Mesenchymal stem cell of adipose (primary cell): ENCODE measurements around a stretch of chr16.

DNA sequence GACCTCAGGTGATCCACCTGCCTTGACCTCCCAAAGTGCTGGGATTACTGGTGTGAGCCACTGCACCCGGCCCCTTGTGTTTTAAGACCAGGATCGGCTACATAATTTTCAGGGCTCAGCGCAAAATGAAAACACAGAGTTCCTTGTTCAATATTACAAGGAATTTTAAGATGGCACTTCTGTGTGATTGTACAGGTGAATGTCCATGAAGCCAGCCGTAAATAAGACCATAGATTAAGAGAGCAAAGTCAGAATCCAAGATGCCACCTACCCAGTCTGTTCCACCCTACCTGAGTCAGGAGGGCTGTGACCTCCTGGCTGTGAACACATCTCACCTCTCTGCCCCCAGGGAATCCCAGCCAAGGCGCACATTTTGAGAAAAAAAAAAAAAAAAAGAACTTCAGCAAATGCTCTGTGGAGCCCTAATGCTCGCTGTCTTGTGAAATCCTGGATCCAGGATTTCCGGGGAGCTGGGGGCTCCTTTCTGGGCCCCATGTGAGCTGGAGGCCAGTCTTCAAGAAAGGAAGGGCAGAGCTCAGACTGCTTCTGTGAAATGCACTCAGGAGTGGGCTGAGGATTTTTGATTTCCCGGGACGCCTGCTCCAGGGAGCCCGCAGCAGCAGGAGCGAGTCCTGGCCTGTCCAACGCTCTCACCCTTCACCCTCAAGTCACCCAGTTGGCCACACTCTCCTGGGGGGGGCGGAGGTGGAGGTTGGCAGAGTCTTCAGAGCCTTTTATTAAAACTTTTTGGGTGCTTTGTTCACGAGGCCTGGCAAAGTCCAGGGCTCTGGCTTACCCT, 35.9 kb upstream of the EMP2 start:
- CAGE, long polyA plus RNA, result no peak

- CAGE, long polyA plus RNA, result no peak
Observed at GRCh38 chr16:10741867-10742405, 1.7 kb upstream of the NUBP1 start.

DNA sequence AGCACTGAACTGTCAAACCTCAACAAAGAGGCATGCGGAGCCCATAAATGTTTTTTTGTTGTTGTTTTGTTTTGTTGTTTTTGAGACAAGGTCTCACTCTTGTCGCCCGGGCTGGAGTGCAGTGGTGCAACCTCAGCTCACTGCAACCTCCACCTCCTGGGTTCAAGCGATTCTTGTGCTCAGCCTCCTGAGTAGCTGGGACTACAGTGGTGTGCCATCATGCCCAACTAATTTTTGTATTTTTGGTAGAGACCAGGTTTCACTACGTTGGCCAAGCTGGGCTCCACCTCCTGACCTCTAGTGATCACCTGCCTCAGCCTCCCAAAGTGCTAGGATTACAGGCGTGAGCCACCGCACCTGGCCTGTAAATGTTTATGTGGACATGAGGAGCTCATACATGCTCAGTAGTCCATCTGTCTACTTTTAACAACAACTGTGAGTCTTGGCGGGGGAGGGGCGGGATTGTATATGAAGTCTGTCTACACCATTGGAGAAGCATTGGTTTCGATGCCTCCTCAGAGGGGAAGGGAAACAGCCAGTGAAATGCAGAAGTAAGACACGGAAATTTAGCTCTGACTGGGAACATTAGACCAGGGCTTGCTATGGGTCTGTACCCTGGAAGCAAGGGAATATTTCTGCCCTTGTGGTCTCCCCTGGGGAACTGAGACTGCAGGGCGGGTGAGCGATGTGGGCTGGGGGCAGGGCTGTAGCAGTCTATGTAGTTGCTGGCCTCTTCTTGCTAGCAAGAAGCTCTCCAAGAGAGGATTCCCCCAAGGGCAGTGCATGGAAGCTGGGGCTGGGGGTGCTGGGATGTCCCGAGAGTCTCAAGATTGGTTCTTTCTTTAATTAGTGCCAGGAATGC, 9.3 kb downstream of the NUBP1 start:
- CAGE, long polyA plus RNA, result no peak

GRCh38 chr16:10918665-10919268, 23.5 kb downstream of the DEXI start:
- CAGE, long polyA plus RNA, result no peak

DNA sequence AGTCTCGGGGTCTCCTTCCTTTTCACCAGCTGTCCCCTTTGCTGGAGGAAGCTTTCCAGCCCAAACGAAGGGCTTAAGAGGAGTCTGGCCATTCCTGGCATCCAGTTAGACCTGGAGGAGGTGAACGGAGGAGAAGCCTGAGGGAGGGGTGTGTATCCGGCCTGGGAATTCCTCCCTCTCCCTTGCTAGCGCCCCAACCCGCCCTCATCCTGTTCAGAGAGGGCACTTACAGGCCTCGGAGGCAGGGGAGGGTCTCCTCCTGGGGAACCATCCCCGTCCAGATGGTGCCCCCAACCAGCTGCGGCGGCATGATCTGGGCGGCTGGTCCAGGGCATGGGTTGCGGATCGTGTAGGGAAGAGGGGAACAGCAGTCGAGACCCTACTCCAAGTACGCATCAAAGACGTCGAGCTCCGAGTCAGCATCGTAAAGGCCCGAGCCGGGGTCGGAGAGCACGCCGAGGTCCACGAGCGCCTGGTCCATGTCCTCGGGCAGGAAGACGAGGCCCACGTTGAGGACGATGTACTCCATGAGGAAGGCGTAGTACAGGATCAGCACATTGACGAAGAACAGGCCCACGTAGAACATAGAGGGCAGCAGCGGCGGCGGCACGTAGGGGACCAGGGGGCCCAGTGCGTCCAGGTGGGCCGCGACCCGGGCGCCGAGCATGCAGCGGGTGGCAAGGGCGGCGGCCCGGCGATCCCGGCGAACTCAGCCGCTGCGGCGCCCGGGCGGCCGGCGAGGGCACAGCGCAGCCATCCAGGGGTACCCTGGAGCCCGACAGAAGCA, 736 bp downstream of the DEXI start:
- CAGE, long polyA plus RNA, result no peak

DNA sequence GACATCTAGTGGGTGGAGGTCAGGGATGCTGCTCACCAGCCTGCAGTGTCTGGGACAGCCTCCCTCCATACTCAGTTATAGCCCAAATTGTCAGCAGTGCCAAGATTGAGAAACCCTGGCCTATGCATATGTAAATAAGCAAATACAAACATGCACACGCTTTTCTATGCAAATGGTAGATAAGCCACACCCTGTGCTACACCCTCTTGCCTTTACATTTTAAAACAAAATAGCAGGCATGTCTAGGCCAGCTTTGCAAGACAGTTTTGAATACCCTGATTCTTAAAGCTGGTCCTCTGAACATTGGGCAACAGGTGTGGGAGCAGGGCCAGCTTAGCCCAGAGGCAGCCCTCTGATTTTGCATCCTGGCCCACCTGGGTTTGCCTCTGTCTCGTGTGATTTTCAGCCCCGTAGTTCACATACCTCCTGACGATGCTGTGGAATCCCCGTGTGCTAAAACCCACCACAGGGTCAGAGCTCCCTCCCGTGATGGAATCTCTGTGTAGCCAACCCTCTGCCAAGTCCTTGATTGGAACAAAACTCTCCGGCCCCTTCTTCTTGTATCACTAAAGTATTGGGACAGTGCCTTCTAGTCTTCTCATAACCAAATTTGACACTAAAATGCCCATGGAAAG, 37.7 kb downstream of the CLEC16A start:
- CAGE, long polyA plus RNA, result no peak

GRCh38 chr16:11106788-11107239, 149.2 kb downstream of the SOCS1 start:
- CAGE, long polyA plus RNA, result no peak

- CAGE, long polyA plus RNA, result no peak
Observed at GRCh38 chr16:11128093-11129323, 127.5 kb downstream of the SOCS1 start.

DNA sequence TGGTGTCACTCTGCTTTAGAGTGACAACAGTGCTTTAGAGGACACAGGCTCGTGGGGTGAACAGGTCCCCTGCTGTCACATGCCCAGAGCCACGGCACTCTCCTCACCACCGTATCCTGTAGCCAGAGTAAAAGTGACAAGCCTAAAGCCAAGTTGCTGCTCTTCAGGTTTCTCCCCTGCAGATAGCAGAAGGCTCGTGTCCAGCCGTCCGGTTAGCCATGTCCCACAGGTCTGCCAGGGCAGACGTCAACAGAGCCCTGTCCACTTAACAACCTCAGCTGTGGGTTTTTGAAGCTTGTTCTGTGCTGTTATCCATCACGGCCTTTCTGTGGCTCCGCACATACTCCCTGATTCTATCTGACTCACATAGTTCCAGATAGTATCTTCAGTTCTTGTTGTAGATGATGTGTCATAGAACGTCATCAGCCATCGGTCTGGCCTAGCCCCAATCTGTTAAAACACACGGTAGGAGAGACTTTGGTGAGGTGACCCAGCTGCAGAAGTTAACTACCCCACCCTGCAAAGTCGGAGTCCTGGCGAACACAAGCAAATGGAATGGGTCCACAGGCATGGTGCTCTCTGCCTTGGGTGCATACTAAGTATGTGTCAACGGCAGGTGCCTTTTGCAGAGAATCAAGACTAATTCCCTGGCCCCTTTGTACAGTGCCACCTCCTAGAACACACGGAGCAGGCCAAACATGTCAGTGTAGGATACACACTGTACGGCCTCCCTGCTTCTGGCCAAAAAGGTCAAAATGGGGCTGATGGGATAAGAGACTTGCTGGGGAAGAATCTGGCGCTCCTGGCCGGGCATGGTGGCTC, 100.5 kb downstream of the SOCS1 start:
- CAGE, long polyA plus RNA, result no peak

DNA sequence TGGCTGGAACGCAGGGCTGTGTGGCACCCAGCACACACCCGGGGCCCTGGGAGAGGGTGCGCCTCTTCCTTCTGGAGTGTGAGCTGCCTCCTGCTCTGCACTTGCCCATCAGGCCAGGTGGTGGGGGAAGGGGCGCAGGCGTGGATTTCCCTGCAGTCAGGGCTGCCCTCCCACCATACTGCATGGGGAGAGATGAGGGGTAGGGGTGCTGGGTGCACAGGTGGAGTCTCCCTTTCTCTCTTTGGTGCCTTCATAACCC, 42.5 kb downstream of the SOCS1 start:
- CAGE, long polyA plus RNA, result no peak

GRCh38 chr16:11249127-11249732, 6.8 kb downstream of the SOCS1 start:
- CAGE, long polyA plus RNA, result no peak

DNA sequence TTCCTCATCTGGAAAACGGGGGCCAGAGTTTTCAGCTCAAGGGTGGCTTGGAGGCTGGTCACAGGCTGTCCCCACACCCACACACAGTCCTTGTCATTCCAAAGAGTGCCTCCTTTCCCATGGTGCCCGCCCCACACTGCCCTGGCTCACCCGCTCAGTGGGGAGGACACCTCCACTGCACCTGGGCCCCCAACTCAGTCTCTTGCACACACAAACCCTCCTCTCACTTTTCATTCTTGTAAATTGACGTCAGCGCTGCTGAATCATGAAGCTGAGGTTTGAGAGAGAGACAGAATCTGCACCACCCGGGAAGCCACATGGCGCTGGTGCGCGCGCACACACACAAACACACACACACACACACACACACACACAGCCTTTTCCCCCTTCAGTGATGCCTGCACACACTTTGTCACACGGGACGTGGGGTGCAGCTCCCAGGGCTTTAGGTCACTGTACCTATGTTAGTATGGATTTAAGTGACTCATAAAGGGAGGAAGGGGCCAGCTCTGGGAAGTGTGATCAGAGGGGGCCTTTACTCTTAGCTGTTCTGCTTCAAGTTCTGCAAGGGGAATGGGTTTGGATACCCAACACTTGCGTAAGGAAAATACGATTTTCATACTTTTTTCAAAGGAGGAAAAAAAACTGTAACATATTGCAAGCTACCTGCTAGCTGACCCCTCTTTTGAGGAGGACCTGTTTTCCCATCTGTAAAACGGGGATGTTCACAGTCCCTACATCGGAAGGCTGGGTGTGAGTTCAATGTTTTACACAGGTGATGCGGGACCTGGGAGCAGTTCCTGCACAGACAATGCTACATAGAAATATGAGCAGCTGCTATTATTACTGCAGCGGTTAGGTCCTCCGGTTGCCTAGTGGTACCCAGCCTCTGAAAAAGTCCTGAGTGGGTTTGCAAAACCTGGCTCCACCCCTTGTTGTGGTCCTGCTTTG, 3.8 kb downstream of the SOCS1 start:
- CAGE, long polyA plus RNA, result no peak

DNA sequence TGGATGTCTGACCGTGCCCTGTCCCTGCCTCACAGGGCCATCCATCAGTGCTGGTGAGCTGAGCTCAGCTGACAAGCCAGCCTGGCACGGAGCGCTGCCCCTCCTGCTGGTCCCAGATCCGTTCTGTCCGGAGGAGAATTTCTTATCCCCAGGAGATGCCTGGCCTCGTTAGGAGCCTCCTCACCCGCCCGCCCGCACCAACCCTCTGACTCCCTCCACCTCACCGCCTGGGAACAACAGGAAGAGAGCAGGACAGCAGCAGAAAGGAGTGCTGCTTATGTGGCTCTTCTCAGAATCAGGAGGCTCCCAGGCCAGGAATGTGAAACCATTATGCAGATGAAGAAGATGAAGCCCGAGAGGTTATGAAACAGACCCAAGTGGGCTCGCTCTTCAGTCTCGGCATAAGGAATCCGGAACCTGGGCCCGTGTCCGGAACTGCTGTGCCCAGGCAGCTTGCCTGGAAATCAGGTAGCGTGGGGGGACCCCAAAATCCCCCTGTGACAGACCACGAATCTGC, 28.8 kb upstream of the RMI2 start:
- CAGE, long polyA plus RNA, result no peak

DNA sequence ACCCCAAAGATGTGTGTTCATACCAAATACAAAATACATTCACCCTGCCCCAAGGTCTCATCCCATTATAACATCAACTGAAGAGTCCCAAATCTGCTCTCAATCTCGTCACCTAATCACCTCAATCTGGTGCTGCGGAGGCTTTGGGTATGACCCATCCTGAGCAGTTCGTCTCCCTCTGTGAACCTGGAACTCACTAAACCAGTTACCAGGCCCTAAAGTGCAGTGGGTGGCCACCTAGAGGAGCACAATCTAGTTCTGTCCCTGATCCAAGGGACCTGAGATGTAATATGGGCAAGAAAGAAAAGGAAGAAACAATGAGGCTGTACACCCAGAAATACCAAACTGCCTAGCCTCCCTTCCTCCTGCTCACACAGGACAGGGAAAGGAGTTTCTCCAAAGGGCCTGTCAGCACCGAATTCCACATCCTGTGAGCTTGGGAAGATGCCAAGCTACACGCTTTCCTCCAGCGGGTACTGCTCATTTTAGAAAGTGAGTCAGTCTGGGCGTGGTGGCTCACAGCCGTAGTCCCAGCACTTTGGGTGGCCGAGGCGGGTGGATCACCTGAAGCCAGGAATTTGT, 12.4 kb downstream of the RMI2 start:
- CAGE, long polyA plus RNA, result no peak

DNA sequence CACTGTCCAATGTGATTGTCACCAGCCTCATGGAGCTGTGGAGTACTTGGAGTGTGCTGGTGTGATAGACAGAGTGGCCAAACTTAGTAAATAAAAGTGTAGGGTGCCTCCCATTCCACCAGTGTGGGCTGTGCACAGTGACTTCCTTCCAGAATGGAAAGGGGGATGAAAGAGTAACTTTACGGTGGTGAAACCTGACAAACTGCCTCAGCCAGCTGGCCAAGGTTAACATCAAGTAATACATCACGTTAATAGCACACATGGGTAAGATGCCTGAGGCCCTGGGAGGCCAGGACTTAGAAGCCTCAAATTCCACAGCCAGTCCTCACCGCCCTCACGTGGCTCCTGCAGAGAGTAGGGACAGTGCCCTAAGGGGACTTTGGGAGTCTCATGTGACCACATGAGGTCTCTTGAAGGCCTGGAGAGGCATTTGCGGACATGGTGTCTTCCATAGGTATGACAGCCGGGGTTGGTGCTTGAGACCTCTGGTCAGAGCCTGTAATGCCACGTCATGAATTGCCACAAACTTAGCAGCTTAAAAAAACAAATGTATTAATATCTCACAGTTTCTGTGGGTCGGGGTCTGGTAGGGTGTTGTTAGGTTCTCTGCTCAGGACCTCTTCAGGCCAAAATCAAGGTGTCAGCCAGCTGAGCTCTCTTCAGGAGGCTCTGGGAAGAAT, 14.2 kb downstream of the RMI2 start:
- CAGE, long polyA plus RNA, result no peak

- CAGE, long polyA plus RNA, result no peak
Observed at GRCh38 chr16:11506741-11507400, 20.2 kb downstream of the ENSG00000188897 start.

- CAGE, long polyA plus RNA, result no peak
Observed at GRCh38 chr16:11545333-11545823, 18.3 kb upstream of the ENSG00000188897 start.

DNA sequence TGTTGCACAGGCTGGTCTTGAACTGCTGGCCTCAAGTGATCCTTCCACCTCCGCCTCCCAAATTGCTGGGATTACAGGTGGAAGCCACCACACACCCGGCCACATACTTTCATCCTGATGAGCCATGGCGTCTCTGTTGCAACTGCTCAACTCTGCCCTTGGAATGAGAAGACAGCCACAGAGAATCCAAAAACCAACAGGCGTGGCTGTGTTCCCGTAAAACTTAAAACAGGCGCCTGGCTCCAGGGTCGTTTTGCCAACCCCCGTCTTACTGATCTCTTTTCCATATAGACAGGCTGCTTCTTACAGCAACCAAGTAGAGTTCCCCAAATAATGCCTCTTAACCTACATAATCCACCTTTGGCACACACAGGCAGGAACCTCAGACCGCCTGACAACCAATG, 23.7 kb upstream of the ENSG00000188897 start:
- CAGE, long polyA plus RNA, result no peak

- CAGE, long polyA plus RNA, result no peak
Observed at GRCh38 chr16:11551737-11552358, 24.8 kb upstream of the ENSG00000188897 start.

GRCh38 chr16:11567426-11567851, 19.3 kb downstream of the LITAF start:
- CAGE, long polyA plus RNA, result no peak